Ishikawa (cell line): ENCODE data around the genes EGF, AP1AR, ALPK1, NDST3 and SYNPO2.

- RRBS, result no CpG with 5 or more reads among the region's 2 CpGs
Observed at GRCh38 chr4:109599360-109599639, 39.3 kb downstream of the MCUB start.

- RRBS, result no CpG with 5 or more reads among the region's 10 CpGs
Observed at GRCh38 chr4:109912540-109913606, at the start of gene EGF. Gene EGF, plus strand, starts transcription at chr4:109912883.

DNA sequence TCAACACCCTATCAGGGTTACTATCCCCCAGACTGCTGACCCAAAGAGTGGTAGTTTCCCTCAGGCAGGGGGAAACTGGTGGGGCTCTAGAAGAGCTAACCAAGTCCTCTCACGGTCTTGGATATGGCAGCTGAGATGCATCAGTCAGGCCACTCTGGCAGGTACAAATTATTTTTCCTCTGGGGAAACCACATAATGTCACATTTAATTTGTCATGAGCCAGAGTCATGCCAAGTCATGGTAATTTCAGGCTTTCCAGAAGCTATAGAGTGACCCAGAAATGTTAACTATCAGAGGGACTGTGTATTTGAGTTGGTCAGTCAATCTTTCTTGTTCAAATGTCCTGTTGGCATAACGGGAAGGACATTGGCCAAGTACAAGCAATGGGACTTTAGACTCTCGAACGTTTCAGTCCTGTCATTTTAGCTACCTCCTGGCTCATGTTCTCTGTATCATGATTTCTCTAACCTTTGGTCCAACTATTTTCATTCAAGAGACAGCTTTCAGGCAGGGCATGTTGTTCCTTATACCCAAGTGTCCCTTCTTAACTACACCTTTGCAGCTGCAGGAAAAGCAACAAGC, 142.4 kb downstream of the EGF start:
- RRBS, result no CpG with 5 or more reads among the region's 4 CpGs

GRCh38 chr4:110621065-110621884, 1.6 kb downstream of the PITX2 start:
- RRBS, result 98% methylated on average over 12 of the region's 58 CpGs

- RRBS, result no CpG with 5 or more reads among the region's 25 CpGs
Observed at GRCh38 chr4:110628655-110629126, 5.8 kb upstream of the PITX2 start.

DNA sequence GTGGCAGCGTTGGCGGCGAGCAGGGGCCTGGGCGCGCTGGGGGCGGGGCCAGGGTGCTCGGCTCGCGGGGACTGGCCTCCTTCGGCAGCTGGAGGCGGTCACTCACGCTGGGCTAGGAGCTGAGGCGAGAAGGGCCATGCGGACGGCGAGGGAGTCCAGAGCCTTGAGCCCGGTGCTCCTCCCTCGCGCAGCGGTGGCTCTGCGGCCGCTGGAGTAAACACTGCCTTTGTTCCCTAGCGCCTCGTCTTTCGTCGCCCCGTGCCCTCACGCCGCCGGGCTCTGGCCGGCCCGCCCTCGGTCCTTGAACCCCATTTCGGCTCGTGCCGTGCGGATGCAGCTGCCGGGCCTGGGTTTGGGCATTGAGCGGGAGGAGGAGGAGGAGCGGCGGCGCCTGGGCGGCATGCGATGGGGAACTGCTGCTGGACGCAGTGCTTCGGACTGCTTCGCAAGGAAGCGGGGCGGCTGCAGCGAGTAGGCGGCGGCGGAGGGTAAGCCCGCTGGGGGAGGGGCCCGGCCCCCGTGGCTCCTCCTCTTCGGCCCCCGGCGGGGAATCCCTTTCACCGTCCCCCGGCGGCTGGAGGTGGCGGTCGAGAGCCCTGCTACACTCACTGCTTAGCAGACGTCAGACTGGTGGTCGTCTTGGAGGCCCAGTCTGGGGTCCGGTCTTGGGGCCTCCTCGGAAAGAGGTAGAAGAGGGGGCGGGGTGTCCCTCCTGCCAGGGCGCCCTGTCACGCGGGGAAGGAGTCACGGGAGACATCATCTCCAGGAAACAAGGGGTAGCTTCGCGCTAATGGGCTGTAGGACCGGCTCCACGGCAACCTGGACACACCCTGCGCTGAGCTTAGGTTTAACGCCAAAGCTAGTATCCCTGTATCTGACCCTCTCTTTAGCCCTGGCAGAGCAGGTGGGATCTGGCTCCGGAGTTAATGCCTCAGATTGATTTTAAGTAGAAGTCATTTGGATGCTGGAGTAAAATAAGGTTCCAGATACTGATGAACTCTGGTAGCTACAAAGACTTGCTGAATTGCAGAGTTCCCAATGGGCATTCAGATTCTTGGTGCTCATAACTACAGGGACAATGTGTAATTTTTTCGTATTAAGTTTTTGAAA, at the start of gene AP1AR:
Gene AP1AR, plus strand, starts transcription at position 101 of the 1,110 bp plus-strand sequence.
- RRBS, result 2% methylated on average over 30 of the region's 81 CpGs

- RRBS, result no CpG with 5 or more reads among the region's 6 CpGs
Observed at GRCh38 chr4:112296866-112297981, at the start of gene ALPK1. Gene ALPK1, plus strand, starts transcription at chr4:112297369.

DNA sequence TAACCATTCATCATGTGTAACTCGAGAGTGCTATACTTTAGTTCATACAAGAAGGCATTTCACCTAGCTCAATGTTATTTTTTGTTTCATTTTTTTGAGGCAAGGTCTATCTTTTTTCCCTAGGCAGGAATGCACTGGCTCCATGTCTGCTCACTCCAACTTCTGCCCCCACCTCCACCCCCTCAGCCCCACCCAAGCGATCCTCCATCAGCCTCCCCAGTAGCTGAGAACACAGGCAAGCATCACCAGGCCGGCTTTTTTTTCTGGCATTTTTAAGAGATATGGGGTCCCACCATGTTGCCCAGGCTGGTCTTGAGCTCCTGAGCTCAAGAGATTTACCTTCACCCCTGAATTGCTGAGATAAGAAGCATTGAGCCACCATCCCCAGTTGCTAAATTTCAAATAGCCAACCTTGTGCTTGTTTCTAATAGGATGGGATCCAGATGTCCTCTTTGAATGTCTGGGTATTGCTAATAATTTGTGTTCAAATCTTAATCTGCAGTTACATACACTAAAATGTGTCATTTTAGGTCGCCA, 8.6 kb downstream of the LARP7 start:
- RRBS, result no CpG with 5 or more reads among the region's 4 CpGs

DNA sequence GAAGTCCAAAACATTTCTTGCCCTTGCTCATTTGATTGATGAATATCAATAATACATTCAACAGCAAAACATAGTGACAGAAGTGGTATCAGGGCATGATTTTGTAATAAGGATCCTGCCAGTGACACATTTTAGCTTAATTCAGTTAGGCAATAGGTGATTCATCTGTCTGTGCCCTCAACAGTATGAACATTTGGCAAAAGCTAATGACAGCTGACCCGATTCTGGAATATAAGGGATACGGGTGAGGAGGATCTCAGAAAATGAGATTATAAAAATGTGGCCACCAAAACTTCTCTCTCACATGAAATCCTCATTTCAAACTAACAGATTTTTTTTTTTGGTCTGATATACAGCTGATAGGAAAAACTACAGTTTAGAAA, 293.9 kb downstream of the CAMK2D start:
- RRBS, result no CpG with 5 or more reads among the region's 2 CpGs

DNA sequence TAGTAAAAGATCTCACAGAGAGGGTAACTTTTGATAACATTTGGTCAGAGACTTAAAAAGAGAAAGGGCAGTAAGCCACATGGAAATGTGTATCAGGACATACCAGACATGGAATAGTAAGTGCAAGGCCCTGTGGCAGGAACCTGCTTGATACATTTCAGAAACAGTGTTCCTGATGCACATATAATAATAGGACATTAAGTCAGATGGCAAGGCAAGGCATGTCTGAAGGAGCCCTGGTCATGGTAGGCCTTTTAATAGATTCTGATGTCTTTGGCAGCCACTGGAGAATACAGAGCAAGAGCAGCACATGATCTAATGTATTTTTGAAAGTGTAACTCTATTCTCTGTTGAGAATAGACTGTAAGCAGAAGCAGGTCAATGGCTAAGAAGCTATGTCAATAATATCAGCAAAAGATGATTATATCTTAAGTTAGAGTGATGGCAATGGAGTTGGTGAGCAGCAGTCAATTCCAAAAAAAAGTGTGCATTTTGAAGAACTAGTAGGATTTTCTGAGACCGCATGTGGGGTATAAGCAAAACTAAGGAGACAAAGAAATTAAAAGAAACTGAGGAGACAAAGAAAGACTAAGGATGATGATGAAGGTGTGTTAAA, 279.6 kb downstream of the CAMK2D start:
- RRBS, result no CpG with 5 or more reads among the region's 1 CpG

DNA sequence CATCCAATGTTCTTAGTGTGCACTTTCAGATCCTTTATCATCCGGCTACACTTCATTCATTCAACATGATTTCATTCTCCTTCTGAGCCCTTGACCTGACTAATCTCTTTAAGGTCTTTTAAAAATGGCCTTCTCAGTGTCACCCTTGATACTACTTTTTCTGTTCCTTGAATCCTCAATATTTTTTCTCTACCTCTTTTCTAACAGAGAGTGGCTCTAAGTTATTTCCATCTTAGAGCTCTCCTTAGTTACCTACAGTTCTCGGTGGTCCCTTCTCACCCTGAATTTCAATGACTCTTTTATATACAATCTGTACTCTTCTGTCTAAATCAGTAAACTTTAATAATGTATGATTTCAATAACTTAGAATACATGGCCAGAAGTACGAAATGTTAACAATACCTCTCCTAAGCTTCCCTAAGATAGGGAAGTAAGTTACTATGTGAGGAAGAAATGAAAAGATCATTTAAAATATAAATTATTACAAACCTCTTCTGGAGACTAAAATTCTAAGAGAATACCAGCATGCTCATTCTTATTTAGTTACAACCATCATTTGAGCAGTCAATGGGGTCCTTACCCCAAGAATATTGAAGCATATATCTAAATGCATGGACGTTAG, 228.7 kb downstream of the CAMK2D start:
- RRBS, result no CpG with 5 or more reads among the region's 4 CpGs

GRCh38 chr4:118034212-118034613, at the start of gene NDST3:
Gene NDST3, plus strand, starts transcription at chr4:118034486.
- RRBS, result no CpG with 5 or more reads among the region's 10 CpGs

GRCh38 chr4:118865172-118865538, 23.5 kb upstream of the SYNPO2 start:
- RRBS, result no CpG with 5 or more reads among the region's 5 CpGs

- RRBS, result no CpG with 5 or more reads among the region's 30 CpGs
Observed at GRCh38 chr4:118888557-118889328, at the start of gene SYNPO2. Gene SYNPO2, plus strand, starts transcription at chr4:118888854.

DNA sequence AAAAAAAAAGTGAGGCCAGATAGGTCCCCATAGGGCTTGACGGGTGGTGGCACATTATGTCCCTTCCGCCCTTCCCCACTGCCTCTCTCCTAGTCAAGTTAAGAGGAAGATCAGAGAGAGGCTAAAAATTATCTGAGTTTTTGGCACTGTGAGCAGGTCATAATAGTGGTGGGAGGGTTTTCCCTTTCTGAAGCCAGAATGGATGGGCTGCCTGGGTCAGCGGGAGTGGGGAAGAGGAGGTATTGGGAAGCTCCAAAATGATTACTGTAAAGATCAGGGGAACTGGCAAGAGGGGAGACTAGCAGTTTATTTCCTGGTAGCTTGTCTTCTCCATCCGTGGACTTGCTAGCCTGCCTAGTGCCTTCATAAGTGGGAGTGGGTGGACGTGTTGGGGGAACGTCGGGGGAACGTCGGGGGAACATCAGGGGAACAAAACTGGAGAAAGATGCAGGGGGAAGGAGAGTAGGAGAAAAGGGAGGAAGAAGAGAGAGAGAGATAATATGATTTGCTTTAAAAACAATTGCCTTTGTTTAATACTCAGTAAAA, 5.6 kb downstream of the SYNPO2 start:
- RRBS, result no CpG with 5 or more reads among the region's 9 CpGs

DNA sequence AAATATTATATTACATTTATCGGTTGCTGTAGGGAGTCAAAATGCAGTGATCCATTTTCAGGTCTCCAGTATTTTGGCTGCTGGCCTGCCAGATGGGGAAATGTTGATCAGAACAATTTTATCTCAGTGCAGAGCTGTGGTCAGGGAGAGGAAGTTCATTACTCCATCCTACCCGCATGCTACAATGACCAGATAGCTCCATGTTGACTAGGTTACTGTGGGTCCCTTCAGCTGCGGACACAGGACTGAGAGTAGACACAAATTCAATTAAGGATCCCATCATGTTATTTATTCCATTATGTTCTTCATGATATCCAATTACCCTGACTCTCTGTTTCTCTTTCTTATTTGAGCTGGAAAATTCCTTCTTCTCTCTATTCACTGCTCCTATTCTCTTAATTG, 16.3 kb downstream of the SYNPO2 start:
- RRBS, result no CpG with 5 or more reads among the region's 3 CpGs

GRCh38 chr4:118964792-118965666, 76.4 kb downstream of the SYNPO2 start:
- RRBS, result no CpG with 5 or more reads among the region's 3 CpGs

- RRBS, result no CpG with 5 or more reads among the region's 5 CpGs
Observed at GRCh38 chr4:118985120-118985600, 96.5 kb downstream of the SYNPO2 start.

DNA sequence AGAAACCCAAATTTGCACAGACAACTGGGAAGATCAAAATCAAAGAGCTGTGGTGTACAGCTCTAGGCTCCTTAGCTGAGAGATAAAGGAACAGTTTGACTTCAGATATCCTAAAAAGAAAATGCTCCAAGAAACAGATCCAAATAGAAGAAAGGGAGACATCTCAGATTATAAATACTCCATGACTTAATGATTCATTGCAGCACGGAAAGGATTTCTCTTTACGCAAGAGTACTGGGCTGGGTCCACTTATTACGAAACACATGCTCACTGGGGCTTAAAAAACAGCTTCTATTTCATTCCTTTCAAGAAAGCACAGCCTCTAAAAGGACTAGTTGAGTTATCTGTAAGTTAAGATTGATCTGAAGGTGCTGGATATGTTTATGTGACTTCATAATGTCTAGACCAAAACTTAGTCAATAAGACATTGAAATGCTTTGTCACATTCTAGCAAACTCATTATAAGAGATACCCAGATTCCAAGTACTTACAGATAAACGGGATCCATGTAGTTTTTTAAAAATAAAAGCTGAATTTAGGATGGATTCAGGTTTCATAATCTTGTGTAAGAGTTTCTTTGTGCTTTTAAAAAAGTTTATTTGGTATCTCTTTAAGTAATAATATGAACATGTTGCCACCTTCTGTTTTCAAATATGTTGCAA, 109.7 kb upstream of the MYOZ2 start:
- RRBS, result no CpG with 5 or more reads among the region's 4 CpGs